ENCODE results near the genes SOWAHC and MALL.

GRCh38 chr2:108730880-108731479 lies 11.7 kb downstream of the RANBP2 start:
- PRO-cap: no peak

DNA sequence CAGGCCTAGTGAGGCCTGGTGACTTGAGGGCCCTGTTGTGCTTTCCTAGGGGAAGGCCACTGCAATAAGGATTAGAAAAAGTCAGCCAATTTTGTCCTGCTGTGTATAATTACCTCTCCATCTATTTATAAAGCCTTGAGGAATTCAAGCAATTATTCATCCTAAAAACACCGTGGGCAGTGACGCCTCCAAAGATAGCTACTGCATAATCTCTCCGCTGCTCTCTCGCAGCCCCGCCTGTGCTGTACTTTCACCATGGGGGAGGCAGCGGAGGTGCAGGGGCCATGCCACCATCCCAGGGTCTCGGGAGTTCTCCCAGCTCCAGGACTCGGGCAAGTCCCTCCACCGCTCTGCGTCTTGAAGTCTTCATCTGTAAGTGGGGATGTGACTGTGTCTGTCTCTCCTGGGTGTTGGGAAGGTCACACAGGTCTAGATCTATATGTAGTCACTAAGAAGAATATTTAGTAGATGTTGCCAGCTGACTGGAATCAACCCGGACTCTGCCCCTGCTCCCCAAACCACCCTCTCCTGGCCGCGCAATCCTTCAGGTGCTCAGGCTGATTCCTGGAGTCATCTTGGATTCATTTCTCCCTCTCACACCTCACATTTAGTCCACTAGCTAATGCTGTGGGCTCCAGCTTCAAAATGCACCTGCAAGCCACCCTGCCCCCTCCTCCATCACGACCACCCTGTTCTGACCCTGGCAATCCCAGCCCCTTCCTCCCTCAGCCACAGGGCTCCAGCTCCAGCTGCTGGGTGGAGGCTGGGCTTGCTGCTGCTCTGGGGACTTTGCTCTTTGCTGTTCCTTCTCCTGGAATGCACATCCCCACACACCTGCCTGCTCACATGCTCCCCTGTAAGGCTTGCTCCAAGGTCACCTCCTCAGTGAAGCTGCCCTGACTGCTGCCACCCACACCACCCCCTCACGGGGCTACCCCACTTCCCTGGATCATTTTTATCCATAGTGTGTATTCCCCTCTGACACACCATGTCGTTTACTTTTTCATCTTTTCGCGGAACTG lies 61.5 kb upstream of the SH3RF3 start:
- PRO-cap: no peak

DNA sequence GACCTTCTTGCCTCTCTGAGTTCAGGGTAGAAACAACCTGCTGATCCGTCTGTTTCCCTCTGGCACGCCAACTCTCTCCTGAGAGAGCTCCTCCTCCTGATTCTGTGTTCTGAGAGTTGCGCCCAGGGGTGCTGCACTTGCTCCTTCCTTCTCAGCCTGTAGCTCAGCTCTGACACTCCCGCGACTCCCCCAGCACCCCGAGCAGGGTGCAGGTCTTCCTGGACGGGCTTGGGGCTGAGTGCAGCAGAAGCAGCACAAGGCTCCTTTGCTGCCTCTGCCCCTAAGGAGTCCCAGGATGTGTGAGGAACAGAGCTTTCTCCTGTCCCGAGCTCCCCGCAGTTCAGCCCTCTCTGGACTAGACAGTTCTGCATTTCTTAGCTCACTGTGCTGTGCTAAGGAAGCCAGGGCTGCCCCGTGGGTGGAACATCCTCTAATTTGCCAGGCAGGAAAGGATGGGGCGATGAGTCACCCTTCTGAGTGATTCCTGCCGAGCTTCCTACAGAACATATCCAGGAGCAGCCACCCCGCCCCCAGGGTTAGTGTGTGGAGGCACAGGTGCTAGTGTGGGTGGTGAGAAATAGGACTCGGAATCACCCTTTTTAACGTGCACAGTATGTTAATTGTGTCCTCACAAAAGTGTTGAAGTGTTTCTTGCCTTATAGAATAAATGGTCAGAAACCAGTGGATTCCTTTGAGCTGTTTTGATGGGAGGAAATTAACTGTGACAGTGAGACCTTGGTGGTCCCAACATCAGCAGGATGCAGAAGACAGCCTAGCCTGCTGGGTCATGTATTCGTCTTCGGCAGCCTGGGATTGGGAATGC lies 203.4 kb downstream of the SH3RF3 start:
- PRO-cap: unidirectional peak, minus-strand start at position 352 of the sequence

DNA sequence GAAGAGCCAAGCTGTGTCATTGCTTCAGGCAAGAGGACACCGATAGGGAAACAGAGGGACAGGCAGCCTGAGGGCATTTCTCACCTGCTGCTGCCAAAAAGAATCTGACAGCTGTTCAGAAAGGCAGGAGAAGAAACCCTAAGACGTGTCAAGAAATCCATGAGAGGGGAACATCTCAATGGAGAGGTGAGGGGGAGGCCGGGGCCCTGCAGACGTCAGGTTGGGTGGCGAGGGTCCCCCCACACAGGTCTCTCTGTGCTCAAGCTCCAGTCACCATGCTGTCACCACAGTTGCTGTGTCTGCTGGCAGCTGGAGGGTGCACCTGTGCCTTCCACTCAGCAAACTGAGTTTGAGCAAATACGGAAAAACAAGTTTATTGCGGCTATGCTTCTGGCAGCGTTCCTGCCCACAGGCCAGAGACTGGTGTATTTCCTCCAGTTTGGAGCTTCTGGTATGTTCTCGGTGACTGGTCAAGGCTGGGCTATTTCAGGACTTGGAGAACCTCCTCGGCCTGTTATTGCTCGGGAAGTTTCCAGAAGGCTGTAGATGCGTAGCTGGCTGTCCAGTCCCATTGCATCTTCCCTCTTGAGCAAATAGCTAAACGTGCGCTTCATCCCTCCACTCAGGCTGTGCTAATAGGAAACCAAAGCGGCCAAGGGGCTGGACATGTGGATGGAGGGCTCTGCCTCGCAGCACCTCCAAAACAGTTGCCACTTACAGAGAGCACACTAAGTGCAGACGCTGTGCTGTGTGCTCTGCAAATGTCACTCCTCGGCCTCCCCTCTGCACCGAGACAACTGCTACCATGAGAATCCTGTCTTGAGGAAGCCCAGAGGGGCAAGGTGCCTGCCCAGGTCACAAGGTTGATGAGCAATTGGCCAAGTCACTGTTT lies 132.5 kb downstream of the SEPTIN10 start:
- PRO-cap: no peak

DNA sequence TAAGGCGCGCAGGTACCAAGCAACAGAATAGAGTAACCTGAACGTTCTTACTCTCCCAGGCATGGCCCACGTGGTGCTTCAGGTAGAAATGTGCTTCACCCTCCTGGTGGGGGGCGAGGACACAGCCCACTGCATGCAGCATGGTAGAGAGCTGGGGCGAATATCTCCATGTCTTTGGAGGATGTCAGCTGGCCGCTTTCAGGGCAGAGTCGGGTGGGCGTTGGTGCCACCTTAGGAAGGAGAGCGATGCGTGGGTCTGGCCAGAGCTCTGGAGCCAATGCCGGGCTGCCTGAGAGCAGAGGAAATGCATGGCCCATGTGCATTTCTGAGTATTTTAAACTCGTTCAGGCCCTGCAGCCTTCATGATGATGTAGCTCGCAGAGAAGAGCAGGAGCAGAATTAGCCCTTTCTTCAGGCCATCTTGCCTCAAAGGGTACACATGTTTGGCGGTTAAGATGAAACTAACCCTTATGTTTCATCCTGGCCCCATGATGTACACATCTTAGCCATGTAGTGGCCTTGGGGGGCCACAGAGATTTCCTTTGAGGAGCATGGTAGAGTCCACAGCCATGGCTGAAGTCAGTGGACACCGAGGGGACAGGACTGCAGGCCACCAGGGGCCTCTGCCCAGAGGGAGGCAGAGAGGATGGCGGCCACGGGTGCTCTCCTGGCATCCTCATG lies 109.9 kb downstream of the SEPTIN10 start:
- PRO-cap: no peak

- PRO-cap: bidirectional peak, plus-strand start at chr2:109614364, minus-strand start at chr2:109614155
These were observed at the start of gene SOWAHC for GRCh38 chr2:109614281-109614772. SOWAHC (plus strand) TSS chr2:109614364.

DNA sequence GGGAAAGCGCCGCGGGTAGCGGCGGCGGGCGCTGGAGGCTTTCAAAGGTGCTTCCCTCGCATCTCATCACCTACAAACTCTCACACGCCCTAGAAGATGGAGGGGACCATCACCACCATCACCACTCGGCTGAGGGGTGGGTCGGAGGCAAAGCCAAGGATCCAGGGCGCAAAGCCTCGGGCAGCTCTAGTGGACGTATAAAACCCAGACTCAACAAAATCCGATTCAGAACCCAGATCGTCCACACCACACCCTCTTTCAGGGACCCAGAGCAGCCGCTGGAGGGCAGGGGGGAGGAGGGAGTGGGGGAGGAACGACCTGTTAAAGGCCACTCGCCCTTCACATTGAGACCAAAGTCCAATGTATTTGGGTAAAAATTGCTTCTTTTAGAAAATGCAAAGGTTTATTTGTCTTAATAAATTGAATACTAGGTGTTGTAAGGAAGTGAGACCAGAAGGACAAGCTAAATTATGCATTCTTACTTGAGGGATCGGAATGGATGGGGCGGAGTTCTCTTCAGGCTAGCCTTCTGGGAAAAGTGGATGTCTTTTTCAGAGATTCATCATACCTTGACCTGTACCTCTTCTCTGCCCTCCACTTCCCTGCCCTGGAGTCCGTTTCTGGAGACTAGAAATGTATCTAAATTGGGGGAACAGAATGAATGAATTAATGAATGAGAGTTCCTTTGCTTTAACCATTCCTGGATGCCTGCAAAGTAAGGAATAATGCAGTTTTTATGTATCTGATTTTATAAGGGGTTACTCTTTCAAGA lies 1.7 kb downstream of the SOWAHC start:
- PRO-cap: no peak

DNA sequence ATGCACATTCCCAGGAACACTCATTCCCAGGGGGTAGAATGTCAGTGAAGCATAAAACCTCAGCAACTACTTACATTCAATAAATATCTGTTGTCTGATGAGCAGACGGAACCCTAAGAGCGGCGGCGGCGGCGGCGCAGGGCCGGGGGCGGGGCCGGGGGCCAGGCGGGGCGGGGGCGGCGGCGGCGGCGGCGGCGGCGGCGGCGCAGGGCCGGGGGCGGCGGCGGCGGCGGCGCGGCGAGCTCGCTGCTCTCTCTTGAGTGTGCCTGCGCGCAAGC lies 33.9 kb upstream of the RGPD5 start:
- PRO-cap: unidirectional peak, plus-strand start at position 208 of the sequence

DNA sequence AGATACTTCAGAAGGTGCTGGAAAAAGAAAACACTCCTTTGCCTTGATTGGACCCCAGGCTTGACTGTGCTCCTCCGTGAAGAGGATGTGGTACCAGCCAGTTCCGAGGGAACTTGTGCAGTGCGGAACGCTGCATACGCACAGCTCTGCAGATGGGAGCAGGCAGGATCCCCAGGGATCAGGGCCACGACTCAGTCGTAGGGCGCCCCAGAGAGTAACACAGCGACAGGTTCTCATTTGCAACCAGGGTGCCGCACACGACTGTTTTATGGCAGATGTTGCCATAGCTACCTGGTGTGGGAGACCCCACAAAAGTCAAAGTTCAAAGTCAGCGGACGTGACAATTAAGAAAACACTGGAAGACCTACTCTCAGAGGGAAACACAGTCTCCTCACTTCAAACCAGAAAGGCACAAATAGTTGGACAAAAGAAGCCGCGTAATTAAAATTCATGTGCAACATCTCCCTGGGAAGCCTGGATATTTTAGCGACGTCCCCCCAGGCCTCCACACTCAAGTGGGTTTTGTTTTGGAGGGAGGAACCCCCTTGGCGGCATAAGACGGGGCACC lies 718 bp downstream of the MALL start:
- PRO-cap: no peak

- PRO-cap: bidirectional peak, plus-strand start at chr2:110115948, minus-strand start at chr2:110115859
These were observed at the start of gene MALL for GRCh38 chr2:110115388-110116339. MALL (minus strand) TSS chr2:110115822.

GRCh38 chr2:110219334-110219828 lies 7.0 kb upstream of the MTLN start:
- PRO-cap: no peak

- PRO-cap: no peak
These were observed 285 bp downstream of the BUB1 start for GRCh38 chr2:110677603-110677953.

- PRO-cap: no peak
These were observed 1.7 kb upstream of the BUB1 start for GRCh38 chr2:110679467-110679996.

GRCh38 chr2:111135730-111136343 lies 15.1 kb downstream of the BCL2L11 start:
- PRO-cap: no peak

DNA sequence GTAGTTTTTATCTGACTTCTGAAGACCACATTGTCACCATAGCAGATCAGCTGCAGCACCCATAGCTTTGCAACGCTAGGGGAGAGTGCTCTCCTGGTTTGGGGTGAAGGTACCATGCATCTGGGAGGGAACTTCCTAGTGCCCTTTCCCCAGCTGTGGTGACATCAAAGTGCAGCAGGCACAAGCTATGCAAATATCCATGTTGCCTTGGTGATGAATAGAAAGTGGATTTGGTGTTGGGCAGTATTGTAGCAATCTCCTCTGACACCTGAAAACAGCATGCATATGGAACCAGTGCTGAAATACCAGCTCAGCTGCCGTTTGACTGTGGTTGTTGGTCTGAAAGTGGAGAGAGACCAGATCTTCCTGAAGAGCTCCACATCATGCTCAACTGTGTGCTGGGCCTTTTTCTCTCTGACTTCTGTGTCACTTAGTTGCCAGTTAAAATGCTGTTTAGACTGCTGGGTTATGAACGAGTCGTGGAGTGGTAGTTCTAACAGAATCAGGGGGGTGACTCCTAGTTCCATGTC lies 37.1 kb downstream of the BCL2L11 start:
- PRO-cap: bidirectional peak, plus-strand start at position 254 of the sequence, minus-strand start at position 63 of the sequence

- PRO-cap: no peak
These were observed 98.6 kb downstream of the BCL2L11 start for GRCh38 chr2:111219091-111219952.

DNA sequence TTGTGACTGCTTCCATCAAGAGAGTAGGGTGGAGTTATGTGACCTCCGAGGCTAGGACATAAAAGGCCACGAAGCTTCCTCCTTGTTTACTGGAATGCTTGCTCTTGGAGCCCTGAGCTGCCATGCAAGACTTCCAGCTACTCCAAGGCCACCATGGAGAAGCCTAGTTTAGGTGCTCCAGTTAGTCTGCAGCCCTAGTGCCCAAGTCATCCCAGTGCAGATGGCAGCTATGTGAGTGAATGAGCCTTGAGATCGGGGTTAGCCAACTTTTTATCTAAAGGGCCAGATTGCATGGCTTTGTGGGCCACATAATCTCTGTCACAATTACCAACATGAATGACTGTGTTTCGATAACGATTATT lies 2.3 kb upstream of the MERTK start:
- PRO-cap: no peak

- PRO-cap: no peak
These were observed 49.2 kb upstream of the TMEM87B start for GRCh38 chr2:112005910-112006291.

- PRO-cap: no peak
These were observed 33.6 kb downstream of the ZC3H8 start for GRCh38 chr2:112220767-112222025.

DNA sequence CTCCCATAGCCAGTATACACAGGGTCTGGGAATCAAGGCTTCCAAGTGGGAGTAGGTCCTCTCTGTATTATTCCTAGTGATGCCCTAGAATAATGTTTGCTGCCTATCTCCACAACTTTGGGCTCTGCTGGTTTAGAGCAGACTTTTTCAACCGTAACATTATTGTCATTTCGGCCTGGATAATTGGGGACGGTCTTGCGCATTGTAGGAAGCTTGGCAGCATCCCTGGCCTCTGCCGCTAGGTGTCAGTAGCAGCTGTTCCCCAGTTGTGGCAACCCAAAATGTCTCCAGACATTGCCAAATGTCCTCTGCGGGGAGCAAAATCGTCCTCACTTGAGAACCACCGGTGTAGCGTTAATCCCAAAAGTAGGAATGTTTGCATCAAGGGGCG lies 4.5 kb upstream of the ZC3H8 start:
- PRO-cap: no peak

All from colic lymph node (tissue), 1 donor.